Pulmonary artery (tissue), 1 donor: ENCODE measurements around a stretch of chr4.

GRCh38 chr4:183304751-183305450, 15.2 kb downstream of the CLDN22 start:
- PRO-cap, result no peak

GRCh38 chr4:183348893-183349758, 26.9 kb upstream of the CLDN24 start:
- PRO-cap, result no peak

- PRO-cap, result no peak
These were observed 716 bp upstream of the CDKN2AIP start for GRCh38 chr4:183443595-183444244.

DNA sequence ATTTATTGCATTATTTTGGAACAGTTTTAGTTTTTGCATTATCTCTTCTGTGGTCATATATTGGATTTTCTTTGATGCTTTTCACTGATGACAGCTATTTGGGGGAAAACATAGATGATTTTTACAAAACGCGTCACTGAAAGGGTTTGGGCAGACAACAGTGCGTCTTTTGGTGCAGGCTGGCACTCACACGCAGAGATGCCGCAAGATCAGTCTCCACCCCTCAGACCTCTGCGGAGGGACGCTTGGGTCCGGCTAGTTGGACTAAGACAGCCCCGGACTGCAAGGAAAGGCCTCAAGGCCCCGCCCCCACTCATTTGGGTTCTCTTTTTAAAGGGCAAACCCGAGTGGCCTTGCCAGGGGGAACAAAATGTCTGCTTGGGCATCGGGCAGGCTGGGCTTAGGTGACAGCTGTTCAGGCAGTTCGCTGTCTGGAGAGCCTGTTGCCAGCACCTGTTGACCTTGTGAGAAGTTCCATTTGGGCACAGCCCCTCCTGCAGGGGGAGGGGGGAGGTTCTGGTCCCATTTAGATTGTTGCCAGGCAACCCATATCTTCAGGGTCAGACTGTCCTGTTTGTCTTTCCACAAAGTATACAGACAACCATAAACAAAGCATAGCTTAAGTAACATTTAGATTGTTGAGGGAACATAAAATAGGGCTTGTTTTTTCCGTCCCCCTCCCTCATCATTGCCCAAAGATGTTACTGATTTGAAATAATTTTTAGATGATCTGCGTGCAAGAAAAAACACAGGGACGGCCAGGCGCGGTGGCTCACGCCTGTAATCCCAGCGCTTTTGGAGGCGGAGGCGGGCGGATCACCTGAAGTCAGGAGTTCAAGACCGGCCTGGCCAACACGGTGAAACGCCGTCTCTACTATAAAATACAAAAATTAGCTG, 39.6 kb downstream of the RWDD4 start:
- PRO-cap, result no peak

- PRO-cap, result no peak
These were observed 27.4 kb downstream of the RWDD4 start for GRCh38 chr4:183631421-183632073.

GRCh38 chr4:183807903-183808681, 97.0 kb upstream of the STOX2 start:
- PRO-cap, result no peak

- PRO-cap, result no peak
These were observed 26.5 kb downstream of the STOX2 start for GRCh38 chr4:183931512-183932197.

GRCh38 chr4:184280625-184280838, 62.9 kb upstream of the ENPP6 start:
- PRO-cap, result no peak

GRCh38 chr4:184347210-184348319, 126.8 kb downstream of the IRF2 start:
- PRO-cap, result no peak

- PRO-cap, result no peak
These were observed 89.4 kb downstream of the IRF2 start for GRCh38 chr4:184384761-184385456.

GRCh38 chr4:184392608-184393922, 81.3 kb downstream of the IRF2 start:
- PRO-cap, result no peak

GRCh38 chr4:184401457-184402375, 72.6 kb downstream of the IRF2 start:
- PRO-cap, result no peak

GRCh38 chr4:184406789-184407358, 67.5 kb downstream of the IRF2 start:
- PRO-cap, result no peak

DNA sequence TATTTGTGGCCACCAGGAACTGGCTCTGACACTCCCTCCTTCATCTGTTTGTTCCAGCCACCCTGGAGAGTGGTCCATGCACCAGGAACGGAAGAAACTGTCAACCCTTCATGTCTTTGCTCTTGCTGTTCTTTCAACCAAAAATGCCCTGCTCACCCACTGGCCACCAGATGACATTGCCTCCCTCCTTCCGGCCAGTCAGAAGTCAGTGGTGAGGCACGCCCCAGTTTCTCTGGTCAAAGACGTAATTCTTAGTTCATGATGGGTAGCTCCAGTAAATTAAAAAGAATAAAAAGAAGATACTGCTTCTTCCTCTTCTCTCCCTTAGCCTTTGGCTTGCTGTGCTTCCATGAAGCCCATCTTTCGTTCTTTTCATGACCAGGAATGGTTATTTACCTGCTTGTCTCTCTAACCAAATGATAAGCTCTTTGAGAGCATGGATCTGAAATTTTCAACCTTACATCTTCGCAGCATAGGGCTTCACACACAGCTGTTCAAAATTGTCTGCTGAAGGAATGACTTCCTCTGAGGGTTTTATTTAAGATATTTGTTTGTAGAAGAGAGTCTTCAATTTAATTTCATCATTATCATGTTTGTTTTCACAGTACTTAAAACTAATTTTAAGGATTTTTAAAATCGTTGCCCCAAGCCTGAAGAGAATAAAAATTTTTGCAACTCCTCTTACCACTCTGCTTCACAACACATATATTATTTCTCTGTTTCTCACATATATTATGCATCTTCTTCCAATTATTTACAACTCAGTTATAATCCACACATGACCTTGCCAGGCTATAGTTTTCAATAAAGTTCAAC, 16.2 kb downstream of the IRF2 start:
- PRO-cap, result no peak

DNA sequence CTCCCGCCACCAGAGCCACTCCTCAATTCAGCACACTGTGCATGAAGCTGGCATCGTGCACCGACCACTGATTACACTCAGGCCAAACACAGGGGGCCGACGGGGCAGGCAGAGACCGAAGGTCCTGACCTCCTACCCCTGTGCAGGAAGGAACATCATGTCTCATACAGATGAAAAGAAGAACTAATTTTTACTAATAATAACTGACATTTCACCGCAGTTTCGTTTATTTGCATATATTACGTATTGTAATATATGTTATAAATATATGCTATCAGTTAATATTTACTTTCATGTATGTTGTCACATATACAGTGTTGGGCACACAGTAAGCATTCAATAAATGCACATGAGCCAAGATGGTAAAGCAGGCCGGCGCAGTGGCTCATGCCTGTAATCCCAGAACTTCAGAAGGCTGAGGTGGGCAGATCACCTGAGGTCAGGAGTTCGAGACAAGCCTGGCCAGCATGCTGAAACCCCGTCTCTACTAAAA, 4.3 kb downstream of the IRF2 start:
- PRO-cap, result no peak

- PRO-cap, result no peak
These were observed 32.2 kb upstream of the IRF2 start for GRCh38 chr4:184506368-184507077.

- PRO-cap, result no peak
These were observed 32.1 kb downstream of the CASP3 start for GRCh38 chr4:184616952-184617660.

- PRO-cap, result no peak
These were observed 38.9 kb downstream of the PRIMPOL start for GRCh38 chr4:184688443-184688839.

- PRO-cap, result no peak
These were observed 40.1 kb upstream of the CENPU start for GRCh38 chr4:184773934-184774519.

DNA sequence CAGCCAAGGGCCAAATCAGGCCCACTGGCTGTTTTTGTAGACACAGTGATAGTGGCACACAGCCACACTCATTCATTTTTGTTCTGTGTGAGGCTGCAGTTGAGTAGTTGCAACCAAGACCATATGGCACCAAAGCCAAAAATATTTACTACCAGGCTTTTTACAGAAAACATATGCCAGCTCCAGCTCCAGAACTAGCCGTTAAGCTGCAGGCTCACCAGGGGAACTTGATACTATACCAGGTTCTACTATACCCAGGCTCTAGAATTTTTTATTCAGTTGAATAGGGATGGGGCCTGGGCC, 40.8 kb downstream of the ACSL1 start:
- PRO-cap, result no peak